Measurements from ENCODE around the gene SLC35F6.

DNA sequence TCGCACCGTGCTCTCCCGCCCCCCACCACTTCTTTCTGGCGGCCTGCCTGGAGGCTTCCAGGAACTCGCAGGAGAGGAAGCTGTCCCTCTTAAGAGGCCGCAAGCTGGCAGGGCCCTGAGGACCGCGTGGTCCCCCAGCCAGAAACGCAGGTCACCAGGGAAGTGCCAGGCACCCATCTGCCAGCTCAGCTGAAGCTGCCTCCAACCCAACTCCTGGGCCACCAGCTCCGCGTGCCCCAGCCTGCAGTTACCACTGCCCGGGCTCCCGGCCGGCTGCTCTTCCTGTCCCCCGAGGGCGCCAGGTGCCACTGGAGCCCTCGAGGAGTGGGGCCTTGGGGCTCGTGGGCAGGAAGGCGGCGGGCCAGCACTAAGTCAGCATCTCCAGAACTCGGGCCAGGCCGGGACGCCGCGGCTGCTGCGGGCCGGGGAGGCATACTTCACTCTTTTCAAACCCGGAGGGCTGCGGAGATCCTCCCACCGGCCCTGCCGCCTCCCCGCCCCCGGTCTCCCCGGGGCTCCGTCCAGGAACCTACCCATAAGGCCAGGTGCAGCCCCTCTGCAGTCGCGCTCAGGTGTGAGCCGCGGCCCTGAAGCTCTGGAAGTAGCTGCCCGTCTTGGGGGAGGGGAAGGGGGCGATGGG lies 83.4 kb upstream of the POMC start:
- PRO-cap = bidirectional peak, plus-strand start at position 335 of the sequence, minus-strand start at position 294 of the sequence; unidirectional peak, minus-strand start at position 417 of the sequence; bidirectional peak, plus-strand start outside the sequence, minus-strand start at position 508 of the sequence

- PRO-cap = no peak
Measured at GRCh38 chr2:25257026-25257407, 84.7 kb downstream of the DNMT3A start.

DNA sequence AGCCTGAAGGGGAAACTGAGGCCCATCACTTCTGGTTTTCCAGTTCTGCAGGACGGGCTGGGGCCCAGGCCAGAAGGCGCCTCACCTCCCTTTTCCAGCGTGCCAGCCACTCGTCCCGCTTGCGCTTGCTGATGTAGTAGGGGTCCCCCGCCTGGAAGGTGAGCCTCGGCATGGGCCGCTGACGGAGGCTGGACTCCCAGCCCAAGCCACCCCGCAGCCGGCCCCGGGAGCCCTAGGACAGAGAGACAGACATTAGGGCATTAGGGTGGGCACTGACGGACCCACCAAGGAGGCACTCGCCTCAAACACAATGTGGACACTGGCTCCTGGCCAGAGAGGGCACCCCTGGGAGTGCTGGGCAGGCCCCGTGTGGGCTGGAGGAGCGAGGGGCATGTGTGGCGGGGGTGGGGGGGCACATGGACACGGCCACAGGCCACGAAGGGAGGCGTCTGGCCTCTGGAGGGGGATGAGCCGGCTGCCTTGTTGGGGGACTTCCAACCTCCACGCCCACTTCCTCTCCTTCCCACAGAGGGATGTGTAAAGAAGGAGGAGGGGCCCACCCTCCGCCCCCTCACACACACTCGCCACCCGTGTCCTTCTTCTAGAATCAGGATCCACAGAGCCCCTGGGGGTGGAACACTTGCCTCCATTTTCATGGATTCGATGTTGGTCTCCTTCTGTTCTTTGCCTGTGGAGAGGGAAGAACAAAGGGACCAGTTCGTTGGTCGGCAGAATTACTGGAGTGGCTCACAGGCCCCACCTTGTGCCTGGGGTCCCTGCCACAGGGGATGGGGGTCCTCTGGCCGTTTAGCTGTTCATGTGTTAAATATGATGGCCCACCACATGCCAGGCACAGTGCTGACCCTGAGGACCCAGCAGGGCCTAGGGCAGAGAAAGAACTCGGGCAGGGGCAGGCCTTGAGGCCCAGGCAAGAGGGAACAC lies 66.6 kb downstream of the DNMT3A start:
- PRO-cap = bidirectional peak, plus-strand start at position 610 of the sequence, minus-strand start at position 479 of the sequence

GRCh38 chr2:25276533-25277004 lies 65.2 kb downstream of the DNMT3A start:
- PRO-cap = bidirectional peak, plus-strand start at chr2:25276887, minus-strand start at chr2:25276862

DNA sequence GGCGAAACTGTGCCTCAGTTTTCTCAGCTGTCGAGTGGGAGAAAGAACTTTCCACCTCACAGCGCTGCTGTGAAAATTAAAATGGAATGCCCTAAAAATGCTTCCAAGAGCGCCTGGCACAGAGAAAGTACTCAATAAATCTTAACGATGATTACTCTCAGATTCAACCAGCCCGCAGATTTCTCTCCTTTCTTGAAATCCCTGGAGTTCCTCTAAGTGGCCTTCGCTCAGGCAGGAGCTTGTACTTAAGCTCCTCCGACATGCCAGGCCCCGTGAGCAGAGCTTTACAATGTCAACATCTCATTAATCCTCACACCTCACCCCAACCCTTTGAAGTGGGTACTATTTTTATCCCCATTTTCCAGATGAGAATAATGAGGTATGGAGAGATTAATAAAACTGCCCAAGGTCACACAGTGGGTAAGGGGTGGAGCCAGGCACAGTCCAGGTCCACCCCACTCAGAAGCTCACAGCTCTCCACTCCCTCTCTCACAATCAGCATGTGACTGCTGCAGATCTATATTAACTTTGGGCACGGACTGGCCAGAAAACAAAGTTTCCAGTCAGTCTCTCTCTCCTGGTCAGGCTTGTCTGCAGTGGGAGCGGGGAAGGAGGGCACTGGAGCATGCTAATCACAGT lies 18.1 kb downstream of the DNMT3A start:
- PRO-cap = no peak

GRCh38 chr2:25340093-25340972 lies 1.4 kb downstream of the DNMT3A start:
- PRO-cap = no peak

DNA sequence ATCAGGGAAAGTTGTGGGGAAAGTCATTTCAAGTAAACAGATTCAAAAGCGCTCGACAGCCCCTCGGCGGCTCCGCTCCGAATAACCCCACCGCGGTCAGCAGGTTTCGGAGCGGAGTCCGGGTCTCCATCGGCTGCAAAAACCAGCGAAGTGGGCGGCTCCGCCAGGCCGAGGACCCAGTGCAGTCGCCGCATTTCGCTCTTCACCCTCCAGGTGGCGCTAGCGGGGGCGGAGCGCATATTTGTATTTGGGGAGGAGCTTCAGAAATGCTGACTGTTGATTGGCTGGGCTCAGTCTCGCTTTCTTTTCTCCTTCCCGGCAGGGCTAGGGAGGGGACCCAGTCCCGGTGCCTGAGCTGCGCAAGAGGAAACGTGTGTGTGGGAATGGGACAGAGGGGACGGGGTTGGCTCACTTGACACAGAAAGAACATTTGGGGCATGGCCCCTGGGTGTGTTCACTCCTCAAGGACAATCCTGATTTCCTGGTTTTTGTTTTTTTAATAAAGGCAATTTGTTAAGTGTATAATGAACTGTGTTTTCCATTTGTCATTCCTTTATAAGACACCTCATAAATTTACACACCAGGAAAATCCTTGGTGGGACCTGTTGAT lies 20.3 kb upstream of the DNMT3A start:
- PRO-cap = bidirectional peak, plus-strand start at position 340 of the sequence, minus-strand start at position 144 of the sequence

DNA sequence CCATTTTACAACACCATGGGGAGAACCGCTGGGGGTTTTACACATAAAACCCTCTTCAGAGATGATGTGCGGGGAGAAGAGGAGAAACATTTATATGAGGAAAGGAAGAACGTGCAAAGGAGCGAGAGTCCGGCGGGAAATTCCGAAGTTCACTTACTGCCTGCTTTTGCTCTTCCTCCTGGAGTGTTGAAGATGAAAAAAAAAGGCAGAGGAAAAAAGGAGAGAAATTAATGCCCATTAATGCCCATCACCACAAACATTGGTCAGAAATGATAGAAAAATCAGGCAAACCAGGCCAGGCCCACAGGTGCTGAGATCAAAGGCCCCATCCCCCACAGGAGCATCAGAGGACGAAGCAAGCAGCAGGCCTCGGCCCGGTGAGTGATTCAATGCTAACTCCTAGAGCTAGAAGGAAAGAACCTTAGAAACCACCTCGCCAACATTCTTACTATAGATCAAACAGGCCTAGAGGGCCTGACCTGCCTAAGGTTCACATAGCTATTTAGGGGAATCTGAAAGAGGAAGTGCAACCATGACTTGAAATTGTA lies 77.7 kb upstream of the DNMT3A start:
- PRO-cap = bidirectional peak, plus-strand start outside the sequence, minus-strand start at position 383 of the sequence

DNA sequence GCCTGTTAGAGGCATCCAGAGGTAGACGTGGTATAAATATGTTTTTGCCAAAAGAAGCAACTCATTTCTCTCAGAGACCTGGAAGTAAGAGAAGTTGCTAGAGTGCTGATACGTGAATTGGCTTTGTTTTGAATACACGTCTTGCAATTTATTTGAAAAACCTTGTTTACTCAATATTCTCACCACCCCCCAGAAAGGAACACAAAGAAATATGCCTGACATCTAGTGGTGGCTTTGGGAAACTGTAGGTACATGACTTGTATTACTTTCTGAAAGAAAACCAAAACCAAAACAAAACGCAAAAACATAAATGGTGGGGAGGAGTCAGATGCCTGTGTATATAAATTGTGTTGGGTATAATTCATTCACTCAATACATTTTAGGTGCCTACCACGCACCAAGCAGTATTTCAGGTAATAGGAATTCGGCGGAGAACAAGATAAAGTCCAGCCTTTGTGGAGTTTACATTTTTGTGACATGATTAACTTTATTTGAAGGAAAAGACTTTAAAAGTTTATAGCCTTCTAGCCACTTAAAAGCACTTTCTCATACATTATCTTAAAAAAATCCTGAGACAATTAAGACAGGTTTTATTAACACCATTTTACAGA lies 151.2 kb downstream of the DTNB start:
- PRO-cap = no peak

DNA sequence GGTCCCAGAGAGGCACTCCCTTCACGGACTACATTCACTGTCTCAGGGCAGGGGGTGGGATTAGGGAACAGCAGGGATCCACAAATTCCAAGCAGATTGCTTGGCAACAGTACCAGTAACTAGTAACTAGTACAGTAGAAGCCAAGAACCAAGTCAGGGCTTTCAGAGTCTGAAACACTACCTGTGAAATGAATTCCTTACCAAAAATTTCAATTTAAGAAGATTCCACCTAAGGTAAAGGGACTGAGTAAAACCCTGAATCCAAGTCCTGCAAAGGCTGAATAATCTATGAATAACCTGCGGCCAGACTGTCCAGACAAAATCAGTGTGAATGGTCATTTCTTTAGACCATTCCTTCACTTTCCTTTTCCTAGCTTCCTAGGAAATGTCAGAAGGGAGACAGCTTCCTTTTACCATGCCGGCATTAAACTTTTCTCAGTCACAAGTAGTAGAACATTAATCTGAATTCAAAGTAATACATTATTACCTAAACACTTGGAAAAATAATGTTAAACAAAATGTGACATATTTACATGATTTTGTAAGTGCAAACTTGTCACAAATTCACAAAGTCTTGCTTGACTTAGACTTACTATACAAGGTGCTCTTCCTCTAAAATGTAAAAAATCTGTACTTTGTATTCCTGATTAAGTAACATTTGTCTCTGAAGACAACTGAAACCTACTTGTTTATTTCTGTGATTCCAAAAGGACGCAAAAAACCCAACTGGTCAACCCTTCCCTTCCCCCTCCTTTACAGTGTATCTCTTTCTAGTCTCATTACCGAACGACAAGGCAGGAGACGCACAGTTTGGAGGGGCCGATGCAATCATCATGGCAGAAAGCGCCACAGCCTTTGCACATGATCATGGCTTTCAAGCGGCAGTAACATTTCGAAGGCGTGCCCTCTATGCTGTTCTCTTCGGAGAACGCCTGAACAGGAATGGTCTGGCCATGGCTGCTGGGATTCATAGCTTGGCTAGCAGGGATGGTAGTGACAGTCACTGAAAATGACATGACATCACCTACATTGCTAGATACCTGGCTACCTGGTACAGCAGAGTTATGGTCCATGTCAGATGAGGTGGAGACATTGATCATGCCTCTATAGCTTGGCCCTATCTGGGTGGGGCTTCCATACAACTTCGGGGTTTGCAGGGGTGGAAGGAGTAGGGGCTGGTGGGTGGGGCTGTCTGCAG lies 68.3 kb upstream of the DTNB start:
- PRO-cap = no peak

GRCh38 chr2:26020068-26020860 lies 13.6 kb upstream of the RAB10 start:
- PRO-cap = no peak

- PRO-cap = no peak
Measured at GRCh38 chr2:26036024-26036258, 2.1 kb downstream of the RAB10 start.

DNA sequence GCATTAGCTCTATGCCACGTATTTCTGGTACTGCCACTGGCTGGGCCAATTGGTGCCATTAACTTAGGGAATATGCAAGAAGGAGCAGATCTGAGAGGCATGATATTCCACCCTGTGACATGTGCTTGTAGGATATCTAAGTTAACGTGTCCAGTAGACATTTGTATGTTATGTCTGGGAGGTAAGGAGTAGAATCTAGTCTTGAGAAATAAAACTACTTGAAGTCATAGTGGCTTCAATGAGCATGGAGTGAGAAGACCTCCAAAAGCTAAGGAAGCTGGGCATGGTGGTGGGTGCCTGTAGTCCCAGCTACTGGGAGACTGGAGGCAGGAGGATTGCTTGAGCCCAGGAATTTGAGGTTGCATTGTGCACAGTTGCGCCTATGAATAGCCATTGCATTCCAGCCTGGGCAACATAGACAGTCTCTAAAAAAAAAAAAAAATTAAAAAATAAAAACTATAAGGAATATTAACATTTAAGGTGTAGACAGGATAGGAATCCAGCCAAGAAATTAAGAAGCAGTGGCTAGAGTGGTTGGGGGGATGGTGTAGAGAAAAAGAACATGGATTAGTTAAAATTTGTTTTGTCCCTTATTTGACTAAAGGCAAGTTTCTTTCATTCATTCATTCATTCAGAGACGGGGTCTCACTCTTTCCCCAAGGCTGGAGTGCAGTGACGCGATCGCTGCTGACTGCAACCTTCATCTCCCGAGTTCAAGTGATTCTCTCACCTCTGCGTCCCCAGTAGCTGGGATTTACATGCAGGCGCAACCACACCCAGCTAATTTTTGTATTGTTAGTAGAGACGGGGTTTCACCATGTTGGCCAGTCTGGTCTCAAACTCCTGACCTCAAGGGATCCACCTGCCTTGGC lies 23.4 kb downstream of the RAB10 start:
- PRO-cap = no peak

- PRO-cap = no peak
Measured at GRCh38 chr2:26143794-26144546, 28.9 kb upstream of the GAREM2 start.

- PRO-cap = bidirectional peak, plus-strand start at chr2:26346146, minus-strand start at chr2:26345821
Measured at GRCh38 chr2:26345256-26345910, 560 bp upstream of the SELENOI start.

DNA sequence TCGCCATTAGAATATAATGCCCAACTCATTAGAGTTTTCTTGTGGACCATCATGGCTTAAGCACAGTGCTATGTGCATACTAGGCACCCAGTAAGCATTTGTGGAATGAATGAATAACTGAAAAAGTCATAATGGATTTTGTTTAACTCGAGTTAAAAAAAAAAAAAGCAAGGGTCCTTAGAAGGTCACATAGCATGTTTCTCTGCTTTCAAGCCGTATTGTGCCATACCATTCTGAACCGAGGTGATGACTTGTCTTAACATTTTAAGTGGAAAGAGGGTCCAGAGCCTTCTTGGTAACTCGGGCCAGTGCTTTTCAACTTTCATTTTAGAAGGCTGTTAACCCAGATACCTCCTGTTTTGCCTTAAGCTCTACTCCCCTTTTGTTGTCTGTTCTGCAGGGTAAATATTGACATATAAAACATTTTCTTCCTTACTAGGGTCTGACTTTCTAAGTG lies 721 bp upstream of the ADGRF3 start:
- PRO-cap = no peak

DNA sequence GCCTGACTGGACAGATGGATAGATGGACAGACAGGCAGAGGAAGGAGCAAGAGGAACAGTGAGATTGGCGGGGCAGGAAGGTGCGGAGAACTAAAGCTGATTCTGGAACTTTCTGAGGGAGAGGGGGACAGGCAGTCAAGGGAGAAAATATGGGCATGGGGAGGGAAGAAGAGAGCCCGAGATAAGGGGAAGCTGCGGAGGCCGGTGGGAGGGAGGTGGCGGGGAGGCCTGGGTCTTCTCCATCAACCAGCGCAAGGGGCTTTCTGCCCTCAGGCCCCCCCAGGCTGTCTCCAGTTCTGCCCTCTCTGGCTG lies 70.9 kb downstream of the DRC1 start:
- PRO-cap = unidirectional peak, plus-strand start at position 67 of the sequence

GRCh38 chr2:26495585-26496264 lies 62.8 kb downstream of the OTOF start:
- PRO-cap = no peak

DNA sequence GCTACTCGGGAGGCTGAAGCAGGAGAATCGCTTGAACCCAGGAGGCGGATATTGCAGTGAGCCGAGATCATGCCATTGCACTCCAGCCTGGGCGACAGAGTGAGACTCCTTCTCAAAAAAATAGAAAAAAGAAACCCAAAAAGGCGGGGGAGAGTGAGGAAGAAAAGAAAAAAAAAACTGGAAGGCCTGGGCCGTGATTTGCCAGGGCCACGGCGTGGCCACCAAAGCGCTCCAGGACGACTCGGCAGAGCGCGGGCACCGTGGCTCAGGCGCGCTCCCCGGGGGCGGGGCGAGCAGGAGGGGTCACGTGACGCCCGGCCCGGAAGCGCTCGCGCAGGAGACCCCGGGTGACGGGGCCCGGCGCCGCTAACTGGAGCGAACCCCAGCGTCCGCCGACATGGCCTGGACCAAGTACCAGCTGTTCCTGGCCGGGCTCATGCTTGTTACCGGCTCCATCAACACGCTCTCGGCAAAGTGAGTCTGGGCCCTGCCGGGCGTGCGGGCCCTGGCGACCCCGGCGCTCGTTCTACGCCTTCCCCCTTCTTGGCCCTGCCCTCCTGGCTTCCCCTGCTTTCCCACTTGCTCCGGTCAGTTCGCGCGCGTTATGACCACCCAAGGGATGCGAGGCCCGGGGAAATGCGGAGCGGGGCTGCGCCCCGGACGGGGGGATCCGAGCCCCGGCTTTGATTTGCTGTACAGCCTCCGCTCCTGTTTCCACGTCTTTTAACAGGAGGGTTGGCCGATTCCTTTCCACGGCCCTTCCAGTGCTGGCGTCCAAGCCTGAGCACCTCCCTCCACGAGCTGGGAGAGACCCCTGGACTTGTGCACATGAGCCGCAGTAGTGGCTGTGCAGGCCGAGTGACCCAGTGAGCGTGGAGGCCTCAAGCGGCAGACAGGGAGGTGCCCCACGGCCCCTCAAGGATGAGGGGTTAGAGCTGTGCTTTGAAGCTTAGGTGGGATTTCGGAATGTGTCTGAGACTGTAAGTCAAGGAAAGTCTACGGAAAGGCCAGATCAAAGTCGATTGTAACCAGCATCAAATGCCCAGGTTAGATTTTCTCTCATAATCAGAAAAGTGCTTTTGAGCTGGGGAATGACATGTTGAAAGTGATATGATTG lies at the start of gene SLC35F6:
TSS of gene SLC35F6 (plus strand) at position 332 of the 1,117 bp plus-strand sequence.
- PRO-cap = bidirectional peak, plus-strand start at position 336 of the sequence, minus-strand start at position 243 of the sequence

- PRO-cap = no peak
Measured at GRCh38 chr2:26786289-26786657, 417 bp downstream of the CENPA start.